ENCODE measurements around a stretch of chr9.

- RRBS = no CpG with 5 or more reads among the region's 10 CpGs
Observed at GRCh38 chr9:129494209-129494862, 126.6 kb downstream of the C9orf50 start.

GRCh38 chr9:129496326-129496531, 124.7 kb downstream of the C9orf50 start:
- RRBS = 6% methylated on average over 5 of the region's 9 CpGs

DNA sequence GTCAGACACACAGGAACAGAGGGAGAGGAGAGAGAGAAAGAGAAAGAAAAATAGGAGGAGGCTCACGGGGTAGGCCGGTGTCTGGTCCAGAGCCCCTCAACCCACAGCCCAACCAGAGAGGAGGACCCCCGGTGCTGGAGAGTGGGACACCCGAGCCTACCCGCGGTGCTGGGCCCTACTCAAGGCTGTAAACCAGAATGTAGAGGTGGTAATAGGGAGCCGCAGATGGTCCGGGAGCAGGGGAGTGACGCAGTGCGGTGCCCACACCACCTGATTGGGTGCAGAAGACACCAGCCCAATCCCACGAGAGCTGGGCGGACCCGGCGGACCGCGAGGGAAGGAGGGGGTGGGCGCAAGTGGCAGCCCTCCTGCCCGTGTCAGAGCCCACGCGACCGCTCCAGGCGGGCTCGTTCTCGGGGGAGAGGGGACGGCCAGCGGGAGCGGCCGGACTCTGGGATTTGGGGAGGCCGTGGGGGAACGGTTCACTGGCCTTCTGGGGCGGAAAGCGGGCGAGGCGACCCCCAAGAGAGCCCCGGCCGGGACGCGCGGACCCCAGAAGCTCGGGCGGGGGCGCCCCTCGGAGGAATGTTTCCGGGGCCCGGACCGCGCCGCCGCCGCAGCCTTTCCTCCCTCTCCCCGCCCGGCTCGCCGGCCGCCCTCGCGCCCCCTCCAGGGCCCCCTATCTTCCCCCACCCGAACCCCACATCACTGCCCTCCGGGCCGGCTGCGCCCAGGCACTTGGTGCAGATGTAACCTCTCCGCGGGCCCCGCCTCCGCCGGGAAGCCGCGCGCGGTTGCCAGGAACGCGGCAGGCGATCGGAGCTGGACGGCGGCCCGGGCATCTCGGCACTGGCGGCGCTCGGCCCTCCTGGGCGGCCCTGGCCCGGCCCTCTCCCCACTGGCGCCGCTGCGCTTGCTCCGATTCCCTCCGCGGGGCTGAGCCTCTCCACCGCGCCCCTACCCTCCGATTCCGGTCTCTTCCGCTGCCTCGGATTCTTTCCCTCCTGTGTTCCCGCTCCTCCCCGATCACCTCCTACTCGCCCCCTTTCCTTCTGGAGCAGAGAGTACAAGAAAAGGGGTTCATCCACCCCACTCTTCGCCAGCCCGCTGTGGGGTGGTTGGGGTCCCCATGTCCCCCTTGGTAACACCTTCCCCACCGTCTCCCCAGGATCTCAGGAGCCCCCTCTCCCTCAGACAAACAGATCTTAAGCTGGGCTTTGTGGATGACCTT, 70.9 kb downstream of the C9orf50 start:
- RRBS = 4% methylated on average over 68 of the region's 101 CpGs

DNA sequence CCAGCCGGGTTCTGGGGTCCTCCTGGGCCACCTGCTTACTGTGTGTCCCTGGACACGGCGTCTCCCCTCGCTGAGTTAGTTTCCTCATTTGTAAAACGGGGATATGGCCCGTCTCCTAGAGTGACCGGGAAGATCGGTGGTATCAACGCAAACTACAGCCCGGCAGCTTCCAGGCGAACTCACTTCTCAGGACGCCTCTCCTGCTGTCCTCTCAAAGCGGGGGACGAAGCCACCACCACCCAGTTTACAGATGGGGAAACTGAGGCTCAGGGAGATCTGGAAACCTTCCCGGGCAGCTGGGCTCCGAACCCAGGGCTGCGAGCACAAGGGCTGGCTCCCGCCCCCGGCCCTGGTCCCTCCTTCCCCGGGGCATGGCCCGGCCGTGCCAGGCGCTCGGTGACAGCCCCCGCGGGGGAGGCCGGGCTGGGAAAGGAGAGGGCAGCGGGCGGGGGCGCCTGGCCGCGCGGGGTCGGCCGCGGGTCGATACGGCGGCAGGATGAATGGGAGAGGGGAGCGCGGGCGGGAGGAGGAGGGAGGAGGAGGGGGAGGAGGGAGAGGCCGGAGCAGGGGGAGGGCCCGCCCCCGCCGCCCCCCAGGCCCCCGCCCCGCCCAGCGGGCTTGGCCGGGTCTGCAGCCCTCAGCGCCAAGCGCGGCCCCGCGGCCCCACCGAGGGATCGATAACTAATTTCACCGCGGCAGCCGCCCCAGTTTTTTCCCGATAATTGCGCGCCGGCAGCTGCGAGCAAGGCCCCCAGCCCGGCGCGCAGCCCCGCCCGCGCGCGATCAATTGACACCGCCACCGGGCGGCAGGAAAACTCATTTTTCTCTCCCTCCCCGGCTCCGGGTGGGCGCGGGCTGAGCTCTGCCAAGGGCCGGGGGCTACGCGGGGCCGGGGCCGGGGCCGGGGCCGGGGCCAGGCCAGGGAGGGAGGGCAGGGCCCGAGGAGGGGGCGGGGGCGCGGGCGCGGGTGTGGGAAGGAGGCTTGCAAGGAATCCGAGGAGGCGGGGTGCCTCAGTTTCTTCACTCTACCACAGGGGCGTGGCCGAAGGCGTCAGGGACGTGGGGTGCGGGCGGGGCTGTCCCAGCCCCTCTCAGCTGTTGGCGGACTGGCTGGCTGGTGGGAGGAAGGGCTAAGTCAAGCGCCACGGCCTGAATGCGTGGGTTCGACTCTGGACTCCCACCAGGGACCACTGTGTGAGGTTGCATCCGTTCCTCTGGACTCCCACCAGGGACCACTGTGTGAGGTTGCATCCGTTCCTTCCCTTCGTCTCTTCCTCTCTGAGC, 52.1 kb downstream of the C9orf50 start:
- RRBS = 3% methylated on average over 24 of the region's 109 CpGs

- RRBS = no CpG with 5 or more reads among the region's 17 CpGs
Observed at GRCh38 chr9:129587384-129587931, 33.4 kb downstream of the C9orf50 start.

DNA sequence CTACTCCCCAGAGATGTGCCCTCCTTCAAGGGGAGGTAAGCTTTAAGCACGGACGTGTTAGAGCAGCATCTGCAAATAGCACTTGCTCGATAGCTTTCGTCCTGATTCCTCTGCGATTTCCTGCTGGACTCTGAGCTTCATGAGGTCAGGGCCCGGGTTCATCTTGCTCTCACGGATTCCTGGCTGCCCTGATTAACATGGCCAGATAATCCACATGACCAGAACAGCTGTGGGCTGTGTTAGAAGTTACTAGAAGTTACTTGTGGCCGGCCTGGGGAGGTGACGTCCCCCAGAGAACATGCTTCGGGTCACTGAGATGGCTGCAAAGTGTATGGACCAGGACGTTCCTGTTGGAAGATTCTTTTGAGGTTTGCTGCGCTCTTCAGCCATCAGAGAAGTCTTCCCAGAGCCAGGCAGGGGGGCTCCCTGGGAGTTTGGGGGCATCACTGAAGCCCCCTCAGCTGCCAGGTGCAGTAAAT, 14.4 kb downstream of the C9orf50 start:
- RRBS = no CpG with 5 or more reads among the region's 12 CpGs

GRCh38 chr9:129608538-129609598, 12.0 kb downstream of the C9orf50 start:
- RRBS = no CpG with 5 or more reads among the region's 29 CpGs

DNA sequence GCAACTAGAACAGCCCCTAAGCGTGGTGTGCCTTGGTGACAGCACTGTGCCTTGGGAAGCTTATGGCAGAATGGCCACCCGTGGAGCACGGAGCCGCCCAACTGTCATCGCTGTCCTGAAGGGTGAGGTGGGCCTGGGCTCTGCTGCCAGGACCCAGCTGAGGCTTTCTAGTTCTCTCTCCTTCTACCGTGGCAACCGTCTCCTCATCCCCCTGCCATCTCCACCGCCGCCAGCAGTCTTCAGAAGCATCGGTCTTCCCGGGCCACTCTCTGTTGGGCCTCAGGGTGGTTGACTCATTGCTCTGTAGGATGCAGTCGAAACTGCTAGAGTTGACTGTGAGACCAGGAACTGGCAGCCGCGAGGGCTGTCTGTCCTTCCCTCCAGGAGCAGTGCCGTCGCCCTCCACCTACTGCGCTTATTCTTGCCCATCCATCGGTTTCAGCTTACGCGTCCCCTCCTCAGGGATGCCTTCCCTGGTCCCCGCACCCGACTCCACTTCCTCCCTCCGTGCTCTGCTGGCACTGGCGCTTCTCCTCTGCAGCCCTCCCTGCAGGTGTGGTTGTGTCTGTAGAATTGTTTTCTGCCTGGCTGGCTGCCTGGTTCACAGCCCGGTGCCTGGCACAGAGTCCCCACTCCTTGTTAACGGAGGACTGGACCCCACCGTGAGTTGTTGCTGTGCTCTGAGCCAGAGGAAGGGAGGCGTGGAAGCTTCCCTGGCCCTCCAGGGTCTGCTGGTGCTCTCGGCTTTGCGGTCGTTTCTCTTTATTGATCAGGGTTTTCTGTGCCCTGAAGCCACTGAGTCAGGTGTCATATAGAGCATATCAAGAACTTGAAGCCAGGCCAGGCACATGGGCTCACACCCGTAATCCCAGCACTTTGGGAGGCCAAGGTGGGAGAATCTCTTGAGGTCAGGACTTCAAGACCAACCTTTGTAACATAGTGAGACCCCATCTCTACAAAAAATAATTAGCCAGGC, 5.7 kb downstream of the NTMT1 start:
- RRBS = no CpG with 5 or more reads among the region's 32 CpGs

DNA sequence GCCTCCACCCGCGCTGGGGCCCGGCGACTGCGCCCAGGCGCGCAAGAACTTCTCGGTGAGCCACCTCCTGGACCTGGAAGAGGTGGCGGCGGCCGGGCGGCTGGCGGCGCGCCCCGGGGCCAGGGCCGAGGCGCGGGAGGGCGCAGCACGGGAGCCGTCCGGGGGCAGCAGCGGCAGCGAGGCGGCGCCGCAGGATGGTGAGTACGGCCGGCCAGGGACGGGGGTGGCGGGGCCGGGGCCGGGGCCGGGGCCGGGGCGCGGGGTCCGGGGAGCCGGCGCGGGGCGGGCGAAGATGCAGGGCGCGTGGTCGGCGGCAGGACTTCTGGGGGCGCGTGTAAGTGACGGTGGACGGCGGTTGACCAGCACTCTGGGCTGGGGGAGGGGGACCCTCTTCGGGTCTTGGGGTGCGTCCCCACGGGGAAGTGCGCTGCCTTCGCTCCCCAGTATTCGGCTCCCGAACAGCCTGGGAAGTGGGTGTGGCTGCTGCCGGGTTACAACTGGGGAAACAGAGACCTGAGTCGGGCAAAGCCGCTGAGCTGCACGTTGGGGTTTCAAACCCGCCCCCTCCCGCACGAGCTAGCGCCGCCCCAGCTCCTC, 581 bp downstream of the PRRX2 start:
- RRBS = 2% methylated on average over 24 of the region's 69 CpGs

- RRBS = no CpG with 5 or more reads among the region's 13 CpGs
Observed at GRCh38 chr9:129702538-129703157, 37.2 kb downstream of the PRRX2 start.

DNA sequence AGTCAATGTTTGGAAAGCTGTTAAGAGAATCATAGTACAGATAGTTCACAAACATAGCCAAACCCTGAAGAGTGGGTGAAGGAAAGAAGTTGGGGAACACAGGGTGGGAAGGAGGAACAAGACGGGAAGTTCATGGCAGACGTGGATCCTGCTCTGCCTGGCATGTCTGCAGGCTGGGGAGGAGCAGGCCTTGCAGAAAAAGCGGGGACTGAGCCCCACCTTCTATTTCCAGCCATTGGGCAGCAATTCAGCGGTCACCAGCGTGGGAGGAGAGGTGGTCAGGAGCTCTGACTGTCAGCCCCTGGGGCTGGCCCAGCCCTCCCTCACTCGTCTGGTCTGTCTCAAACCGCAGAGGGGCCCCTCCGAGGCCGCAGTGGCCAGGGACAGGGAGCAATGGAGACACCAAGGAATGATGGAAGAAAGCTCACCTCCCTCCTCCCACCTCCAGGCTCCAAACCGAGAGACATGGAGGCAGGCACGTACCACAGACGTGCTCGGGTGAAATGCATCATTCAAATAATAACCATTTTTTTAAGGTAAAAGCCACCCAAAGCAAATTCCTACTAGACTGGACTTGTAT, 9.9 kb downstream of the PTGES start:
- RRBS = no CpG with 5 or more reads among the region's 13 CpGs

GRCh38 chr9:129858067-129858961, 23.1 kb downstream of the USP20 start:
- RRBS = no CpG with 5 or more reads among the region's 12 CpGs

DNA sequence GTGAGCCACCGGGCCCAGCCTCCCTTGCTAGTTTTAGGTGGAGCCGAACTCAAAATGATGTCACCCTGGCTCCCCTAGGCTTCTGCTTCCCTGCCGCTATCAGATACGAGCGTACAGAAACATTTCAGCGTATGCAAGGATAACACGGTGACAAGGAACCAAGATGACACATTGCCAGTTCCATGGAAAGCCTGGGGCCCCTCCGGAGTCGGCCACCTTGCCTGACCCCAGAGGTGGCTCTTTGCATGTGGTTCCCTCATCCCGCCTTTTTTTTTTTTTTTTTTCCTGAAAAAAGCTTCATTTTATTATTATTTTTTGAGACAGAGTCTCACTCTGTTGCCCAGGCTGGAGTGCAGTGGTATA, 47.8 kb downstream of the USP20 start:
- RRBS = no CpG with 5 or more reads among the region's 10 CpGs

DNA sequence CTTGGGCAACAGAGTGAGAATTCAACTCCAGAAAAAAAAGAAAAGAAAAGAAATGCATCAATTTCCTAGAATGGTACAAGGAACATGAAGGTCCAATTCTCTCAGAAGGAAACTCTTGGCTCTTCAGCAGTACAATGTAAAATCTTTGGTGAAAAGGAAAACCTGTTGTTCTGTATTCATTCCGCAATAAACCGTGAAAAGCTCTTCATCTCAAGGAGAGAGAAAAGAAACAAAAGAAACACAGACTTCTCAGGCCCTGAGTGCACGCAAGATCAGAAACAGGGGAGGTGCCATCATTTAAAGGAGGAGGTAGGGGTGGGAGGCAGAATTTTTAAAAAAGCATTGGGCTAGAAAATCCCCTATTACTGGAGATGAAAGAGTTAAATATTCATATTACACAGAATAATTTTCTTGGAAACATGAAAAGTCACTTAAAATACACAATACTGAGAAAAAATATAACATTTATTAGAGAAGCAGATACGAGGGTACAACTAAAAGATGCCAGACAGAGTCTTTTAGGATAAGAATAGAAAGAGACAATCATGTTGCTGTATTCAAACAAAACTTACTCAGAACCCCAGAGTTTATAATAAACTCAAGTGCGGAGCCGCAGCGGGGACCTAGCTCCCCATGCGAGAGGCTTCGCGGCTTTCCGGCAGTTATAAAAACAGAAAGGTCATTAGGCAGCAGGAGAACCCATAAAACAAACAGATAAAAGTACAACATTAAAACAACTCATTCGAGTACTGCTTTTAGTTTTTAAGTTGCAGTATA, 56.4 kb downstream of the USP20 start:
- RRBS = no CpG with 5 or more reads among the region's 12 CpGs

DNA sequence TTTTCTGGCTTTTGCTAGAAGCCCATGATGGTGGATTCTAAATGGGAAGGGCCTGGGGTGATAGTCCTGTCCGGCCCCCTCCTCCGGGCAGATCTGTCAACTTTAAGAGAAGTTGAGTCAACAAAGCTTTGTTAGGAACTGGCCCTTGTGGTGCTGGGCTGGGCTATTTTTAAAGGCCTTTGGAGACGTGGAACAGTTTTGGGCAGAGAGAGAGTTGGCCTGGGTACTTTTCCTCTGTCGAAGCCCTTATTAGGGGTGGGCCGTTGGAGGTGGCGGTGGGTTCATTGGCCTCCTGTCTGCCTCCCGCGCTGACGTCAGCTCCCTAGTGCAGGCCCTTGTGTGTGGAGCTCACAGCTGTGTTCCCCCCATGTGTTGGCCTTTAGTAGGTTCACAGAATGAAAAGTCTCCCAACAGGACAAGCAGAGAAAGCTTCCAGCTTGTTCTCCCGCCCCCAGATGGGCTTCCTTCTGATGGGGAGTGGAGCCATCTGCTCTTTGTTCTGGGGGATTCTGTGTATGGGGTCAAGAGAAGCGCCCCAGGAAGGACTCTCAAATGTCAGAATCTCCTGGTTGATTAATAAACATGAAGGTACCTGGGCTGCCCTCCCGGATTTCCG, 2.7 kb downstream of the NCS1 start:
- RRBS = 83% methylated on average over 2 of the region's 13 CpGs

DNA sequence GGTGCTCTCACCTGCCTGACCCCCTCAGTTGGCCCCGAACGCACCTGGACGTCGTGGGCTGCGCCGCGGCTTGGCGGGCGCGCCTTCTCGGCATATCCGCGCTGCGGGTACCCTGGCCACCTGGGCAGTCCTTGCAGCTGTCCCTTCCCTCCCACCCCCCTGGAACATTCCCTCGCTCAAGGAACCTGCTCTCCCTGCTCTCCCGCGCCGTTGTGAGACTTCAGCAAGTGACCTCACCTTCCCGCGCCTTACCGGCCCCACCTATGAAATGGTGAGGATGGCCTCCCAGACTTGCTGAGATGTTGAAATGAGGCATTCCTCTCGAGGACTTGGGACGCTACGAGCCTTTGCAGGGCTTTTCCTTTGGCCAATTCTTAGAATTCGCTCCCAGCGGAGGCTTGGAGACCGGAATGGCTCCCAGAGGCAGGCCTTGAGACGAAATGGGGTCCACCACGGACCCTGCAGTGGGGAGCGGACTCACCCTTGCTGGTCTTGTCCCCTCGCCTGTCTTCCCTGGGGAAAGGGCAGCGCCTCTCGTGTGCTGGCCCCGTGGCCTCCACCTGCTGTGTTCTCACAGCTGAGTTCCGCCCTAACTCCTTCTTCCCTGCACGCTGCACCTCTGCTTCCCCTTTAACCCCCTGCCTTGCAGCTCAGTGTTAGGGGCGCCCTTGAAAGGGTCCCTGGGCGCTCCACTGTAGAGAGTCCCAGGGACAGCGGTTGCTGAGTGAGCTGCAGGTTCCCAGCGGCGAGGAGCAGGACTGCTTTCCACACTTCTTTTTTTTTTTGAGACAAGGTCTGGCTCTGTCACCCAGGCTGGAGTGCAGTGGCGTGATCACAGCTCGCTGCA, 842 bp downstream of the HMCN2 start:
- RRBS = no CpG with 5 or more reads among the region's 43 CpGs

DNA sequence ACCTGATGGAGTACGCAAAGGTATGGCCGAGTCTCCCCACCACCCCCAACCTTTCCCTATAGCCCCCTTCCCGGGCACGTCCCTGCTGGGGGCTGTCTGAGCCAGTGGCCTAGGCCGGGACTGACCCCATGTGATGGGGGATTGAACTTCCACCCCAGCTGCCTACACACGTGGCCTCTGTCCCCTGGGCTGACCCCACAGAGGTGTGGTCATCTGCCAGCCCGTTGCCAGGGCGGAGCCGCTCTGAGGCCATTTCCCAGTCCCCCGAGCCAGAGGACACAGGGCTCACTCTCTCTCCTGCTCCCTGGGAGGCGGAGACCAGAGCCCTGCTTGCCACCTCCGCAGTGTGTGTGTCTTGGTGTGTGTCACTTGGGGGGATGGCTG, 22.0 kb downstream of the ASS1 start:
- RRBS = 77% methylated on average over 3 of the region's 12 CpGs

DNA sequence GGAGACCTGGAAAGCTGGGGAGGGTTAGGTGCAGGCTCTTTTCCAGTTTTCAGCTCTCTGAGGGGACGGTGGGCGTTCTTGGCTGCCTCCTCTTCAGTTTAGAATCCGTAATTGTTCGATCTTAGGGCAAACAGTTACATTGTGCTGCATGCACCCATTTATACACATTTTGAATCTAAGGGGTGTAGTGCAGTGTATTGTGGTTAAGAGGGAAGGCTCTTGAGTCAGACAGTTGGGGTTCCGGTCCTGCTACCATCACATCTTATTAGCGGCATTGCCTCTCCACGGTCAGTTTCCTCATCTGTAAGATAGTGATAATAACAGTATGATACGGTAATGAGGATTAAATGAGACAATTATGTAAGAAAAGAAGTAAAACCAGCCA, 613 bp downstream of the EXOSC2 start:
- RRBS = no CpG with 5 or more reads among the region's 8 CpGs

DNA sequence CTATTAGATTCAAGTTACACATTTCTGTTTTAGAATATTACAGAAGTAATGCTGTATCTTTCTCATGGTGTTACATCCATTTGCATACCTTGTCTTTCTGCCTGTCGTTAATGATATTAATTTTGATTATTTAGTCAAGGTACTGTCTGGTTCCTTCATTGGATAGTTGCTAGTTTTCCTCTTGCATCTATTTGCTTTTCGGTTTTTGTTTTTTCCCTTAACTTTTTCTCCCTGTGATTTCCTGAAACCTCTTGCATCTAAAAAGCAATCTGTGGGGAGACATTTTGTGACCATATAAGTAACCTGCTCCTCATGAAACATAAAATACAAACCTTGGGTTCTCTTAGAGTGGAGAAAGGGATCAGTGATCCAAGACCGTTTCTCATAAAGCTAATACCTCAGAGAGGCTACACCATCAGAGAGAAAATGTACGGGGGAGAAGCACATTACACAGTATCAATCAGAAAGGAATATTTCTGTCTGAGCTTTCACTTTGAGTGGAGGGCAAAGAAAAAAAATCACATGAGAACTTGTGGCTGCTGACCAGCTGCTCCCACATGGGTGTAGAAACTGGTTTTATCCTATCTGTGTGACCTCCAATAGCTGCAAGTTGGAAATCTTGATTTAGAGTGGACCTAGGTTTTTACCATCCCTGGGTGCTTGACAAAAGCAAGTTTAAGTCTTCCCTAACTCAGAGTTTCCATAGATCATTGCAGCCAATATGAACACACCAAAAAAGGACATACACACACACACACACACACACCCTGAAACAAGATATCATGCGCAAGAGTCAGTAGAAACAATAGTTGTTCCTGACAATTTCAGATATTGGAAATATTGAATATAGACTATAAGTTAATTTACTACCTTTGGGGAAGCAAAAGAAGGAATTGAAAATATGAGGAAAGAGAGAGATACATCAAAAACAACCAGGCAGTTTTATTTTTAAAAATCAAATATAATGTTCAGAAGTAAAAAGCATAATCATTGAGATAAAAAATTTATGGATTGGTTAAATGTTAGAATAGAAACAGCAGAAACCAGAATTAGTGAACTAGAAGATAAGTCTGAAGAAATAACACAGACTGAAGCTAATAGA, 45.9 kb upstream of the ABL1 start:
- RRBS = no CpG with 5 or more reads among the region's 5 CpGs

DNA sequence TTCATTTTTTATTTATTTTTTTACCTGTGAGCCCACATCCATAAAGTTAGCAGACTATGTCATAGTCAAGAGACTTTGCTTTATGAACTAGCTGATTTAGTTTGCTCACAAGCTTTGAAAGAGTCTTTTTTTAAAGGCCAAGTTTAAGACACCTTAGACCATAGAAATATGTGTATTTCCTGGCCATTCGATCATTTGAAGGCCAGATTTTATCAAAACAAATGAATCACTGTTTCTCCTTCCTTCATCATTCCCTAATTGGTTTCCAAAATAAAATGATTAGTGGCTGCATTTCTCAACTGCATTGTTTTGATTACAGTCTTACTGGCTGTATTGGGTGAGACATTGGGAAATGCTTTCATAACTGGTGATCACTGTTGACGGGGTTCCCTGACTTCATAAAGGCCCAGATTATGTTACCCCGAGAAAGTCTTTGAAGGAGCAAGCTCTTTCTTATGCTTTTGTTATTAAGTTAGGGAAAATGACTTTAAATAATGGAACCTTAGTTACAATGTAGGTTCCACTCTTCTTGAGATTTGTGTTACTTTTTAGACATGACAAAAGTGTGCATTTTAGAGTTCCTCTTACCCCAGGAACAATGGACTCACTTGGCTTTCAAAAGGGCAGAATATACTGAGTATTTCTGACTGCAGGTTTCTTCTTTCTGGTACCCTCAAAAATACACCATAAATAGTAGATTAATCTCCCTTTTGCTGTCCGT, 40.6 kb upstream of the ABL1 start:
- RRBS = no CpG with 5 or more reads among the region's 4 CpGs